Measurements from ENCODE around the genes POLH and MAD2L1BP.

- PRO-cap, result no peak
These were observed 2.3 kb downstream of the CUL9 start for GRCh38 chr6:43184290-43184650.

GRCh38 chr6:43204949-43205519, 23.0 kb downstream of the CUL9 start:
- PRO-cap, result no peak

DNA sequence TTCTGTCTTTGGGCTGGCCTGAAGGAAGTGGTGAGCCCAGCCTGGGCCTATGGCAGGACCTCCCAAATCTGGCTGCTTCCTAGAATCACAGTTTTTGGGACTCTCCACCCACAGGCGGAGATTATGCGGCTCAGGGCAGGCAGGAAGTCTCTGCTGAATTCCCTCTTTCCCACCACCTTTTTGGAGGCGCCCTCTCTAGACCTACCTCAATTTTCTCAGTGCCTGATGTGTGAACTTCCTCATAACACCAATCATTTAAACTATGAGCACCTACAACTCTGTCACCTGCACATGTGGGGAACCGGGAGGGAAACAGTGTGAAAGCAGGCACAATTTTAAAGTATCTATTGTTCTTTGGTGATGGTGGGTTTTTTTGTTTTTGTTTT, 24.0 kb downstream of the TTBK1 start:
- PRO-cap, result no peak

GRCh38 chr6:43431737-43432510, 4.6 kb downstream of the ABCC10 start:
- PRO-cap, result no peak

DNA sequence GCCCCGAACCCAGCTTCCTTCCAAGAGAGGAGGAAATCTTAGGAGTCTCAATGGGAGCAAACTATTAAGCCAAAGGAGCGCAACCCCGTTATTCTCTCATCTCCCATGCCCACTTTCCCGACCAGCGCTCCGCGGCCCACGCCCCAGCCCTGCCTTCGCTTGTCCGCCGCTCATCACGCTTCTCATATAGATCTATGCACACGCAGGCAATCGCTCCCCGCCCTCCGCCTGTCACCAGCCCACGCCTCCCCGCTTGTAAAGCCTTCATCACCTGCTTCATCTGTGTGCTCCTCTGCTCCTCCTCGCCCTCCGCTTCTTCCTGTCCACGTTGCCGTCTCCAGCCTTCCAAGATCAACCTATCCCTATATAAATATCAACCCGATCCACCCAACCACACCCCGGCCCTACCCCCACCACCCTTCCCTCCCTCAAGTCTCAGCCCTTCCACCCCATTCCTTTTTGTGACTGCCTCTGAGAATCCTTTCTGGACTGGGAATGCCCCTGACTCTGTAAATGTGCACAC, 429 bp upstream of the DLK2 start:
- PRO-cap, result bidirectional peak, plus-strand start at position 452 of the sequence, minus-strand start at position 325 of the sequence

- PRO-cap, result bidirectional peak, plus-strand start at chr6:43576185, minus-strand start at chr6:43575897
These were observed at the start of gene POLH for GRCh38 chr6:43575818-43576607. Gene POLH (plus strand): TSS chr6:43576185.

- PRO-cap, result bidirectional peak, plus-strand start at chr6:43635840, minus-strand start at chr6:43635774; bidirectional peak, plus-strand start at chr6:43636231, minus-strand start at chr6:43636085; unidirectional peak, minus-strand start at chr6:43636275
These were observed at the start of gene MAD2L1BP for GRCh38 chr6:43635388-43636566. Gene MAD2L1BP (plus strand): TSS chr6:43635840.

DNA sequence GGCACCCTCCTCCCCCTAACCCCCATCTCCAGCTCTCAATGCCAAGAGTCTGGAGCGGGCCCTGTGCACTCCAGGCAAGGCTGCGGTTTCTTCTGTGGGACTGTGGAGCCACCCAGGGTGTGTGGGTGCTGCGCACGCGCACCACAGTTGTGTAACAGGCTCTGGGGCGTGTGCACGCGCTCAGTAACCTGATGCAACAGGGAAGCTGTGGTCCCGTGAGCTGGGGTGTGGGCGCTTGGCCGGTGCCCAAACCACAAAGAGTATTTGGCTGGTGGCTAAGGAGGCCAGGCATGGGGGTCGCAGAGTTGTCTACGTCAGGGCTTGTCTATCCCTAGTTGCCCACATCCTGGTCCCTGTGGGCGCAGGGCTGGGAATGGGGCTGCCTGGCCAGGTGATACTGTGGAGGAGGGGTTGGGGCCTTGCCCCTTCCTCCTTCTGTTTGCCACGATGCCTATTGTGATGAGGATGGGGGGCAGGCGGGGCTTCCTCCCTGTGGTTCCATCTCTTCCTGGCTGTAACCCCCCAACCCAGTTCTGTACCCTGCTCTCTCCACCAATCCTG, 37.6 kb upstream of the MRPS18A start:
- PRO-cap, result no peak

DNA sequence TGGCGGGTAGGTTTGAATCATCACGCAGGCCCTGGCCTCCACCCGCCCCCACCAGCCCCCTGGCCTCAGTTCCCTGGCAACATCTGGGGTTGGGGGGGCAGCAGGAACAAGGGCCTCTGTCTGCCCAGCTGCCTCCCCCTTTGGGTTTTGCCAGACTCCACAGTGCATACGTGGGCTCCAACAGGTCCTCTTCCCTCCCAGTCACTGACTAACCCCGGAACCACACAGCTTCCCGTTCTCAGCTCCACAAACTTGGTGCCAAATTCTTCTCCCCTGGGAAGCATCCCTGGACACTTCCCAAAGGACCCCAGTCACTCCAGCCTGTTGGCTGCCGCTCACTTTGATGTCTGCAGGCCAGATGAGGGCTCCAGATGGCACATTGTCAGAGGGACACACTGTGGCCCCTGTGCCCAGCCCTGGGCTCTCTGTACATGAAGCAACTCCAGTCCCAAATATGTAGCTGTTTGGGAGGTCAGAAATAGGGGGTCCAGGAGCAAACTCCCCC, 892 bp upstream of the VEGFA start:
- PRO-cap, result no peak

DNA sequence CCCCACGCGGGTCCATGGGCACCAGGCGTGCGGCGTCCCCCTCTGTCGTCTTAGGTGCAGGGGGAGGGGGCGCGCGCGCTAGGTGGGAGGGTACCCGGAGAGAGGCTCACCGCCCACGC, 1.3 kb downstream of the VEGFA start:
- PRO-cap, result no peak

GRCh38 chr6:43771525-43772214, 1.7 kb downstream of the VEGFA start:
- PRO-cap, result bidirectional peak, plus-strand start at chr6:43771639, minus-strand start at chr6:43771671; bidirectional peak, plus-strand start at chr6:43771980, minus-strand start at chr6:43772033

DNA sequence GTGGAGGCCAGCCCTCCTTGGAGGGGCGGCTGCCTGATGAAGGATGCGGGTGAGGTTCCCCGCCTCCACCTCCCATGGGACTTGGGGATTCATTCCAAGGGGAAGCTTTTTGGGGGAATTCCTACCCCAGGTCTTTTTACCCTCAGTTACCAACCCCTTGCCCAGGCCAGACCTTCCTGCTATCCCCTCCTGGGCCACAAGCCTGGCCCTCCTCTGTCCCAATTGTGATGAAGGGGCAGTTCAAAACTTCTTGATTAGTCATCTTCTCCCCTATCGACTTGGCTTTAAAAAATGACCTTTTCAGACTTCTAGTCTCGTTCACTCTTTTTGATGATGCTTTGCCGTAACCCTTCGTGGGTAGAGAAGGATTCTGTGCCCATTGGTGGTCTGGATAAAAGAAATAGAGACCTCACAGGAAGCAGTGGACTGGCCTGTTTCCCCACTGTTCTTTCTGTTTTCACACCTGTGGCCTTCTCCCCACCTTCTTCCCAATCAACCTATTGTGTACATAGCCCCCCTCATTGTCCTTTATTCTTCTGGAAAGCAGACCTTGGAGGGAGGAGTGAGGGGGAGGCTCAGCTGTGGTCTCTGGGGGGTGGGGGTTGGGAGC, 5.5 kb downstream of the VEGFA start:
- PRO-cap, result no peak

- PRO-cap, result no peak
These were observed 27.0 kb downstream of the VEGFA start for GRCh38 chr6:43796675-43797800.

- PRO-cap, result no peak
These were observed 29.8 kb downstream of the VEGFA start for GRCh38 chr6:43799596-43800481.

- PRO-cap, result no peak
These were observed 37.5 kb downstream of the VEGFA start for GRCh38 chr6:43807047-43808298.

GRCh38 chr6:43966028-43966589, 161.1 kb downstream of the MRPL14 start:
- PRO-cap, result unidirectional peak, minus-strand start at chr6:43966252

- PRO-cap, result bidirectional peak, plus-strand start at chr6:43998865, minus-strand start at chr6:43998710
These were observed 128.5 kb downstream of the MRPL14 start for GRCh38 chr6:43998516-43999379.

GRCh38 chr6:44061340-44062157, 65.7 kb downstream of the MRPL14 start:
- PRO-cap, result no peak

- PRO-cap, result no peak
These were observed 39.9 kb downstream of the MRPL14 start for GRCh38 chr6:44087475-44087696.

DNA sequence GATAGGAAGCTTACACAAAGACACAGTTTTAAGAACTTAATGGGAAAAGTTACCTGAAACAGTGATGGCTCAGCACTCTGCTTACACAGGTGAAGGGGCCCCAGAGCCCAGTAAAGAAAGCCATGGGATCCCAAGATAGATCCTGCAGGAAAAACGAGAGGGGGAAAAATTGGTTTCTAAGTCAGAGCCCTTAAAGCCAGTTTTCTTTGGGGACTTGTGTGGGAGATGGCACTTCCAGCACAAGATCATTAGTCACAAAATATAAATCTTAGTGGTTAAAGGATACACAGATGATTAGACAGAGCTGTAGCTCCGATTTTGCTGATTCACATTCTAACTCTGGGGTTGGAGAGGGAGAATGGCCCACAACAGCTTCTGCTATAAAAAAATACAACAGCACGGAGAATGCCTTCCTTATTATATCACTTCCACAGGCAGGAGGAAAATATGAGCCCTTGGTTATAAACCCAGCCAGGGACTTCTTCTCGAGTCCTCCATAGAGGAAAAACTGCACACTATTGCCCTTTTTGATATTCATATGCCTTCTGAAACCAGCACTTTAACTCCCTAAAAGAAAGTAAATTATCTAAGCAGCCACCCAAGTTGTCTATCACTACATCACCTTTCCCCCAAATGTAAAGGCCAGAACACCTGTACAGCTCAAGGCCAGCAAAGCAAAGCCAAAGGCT, 10.6 kb downstream of the MRPL14 start:
- PRO-cap, result no peak